AG09309 (cell line): ENCODE measurements around the gene CACHD1.

DNA sequence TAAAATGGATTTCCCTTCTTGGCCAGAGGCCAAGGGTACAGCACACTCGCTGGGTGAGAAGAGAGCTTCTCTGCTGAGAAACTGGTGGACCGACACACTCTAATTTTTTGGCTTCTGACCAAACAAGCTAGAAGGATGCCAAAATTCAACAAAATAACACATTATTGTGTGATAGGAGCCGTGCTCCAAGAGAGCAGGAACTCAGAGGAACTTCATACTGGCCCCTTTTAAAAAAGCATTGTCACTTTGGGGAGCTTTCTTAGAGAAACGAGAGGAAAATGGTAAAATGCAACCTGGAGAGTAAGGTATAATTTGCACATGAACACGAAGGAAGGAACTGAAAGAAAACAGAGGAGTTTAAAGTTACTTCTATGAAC lies 102.2 kb downstream of the NFIA start:
- RRBS: no CpG with 5 or more reads among the region's 5 CpGs

GRCh38 chr1:61241726-61242500 lies 159.6 kb downstream of the NFIA start:
- RRBS: no CpG with 5 or more reads among the region's 6 CpGs

DNA sequence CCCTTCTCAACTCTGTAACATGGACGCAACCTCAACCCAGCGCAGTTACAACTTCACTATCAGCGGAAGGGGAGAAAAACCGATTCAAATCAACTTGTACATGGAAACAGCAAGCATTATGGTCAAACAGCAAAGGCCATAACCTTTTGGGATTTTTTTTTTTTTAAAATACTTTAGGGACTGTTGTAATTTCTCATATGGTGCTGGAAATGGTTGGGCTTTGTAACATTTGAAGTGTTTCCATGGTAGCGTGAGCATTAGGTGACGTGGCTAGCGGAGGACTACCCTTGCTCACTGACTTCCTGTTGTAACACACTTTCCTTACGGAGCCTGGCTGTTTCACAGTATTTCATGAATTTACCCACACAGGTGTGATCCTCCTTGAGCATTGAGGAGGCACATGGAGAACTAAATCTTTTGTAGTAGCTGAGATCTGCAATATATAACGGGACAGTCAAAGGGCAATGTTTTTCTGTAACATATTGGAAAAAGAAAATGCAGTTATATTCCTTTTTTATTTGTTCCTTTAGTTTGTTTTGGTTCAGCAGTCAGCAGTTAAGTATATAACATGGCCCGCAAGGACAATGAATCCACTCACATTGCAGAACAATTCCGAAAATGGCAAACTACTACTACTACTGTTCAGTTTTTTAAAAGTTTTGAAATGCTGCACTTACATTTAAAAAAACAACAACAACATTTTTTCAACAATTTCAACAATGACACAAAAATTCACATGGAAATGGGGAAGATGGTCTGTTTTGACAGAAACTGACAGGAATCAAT lies 269.4 kb downstream of the TM2D1 start:
- RRBS: no CpG with 5 or more reads among the region's 11 CpGs

GRCh38 chr1:61606199-61607148 lies 118.5 kb downstream of the TM2D1 start:
- RRBS: no CpG with 5 or more reads among the region's 14 CpGs

DNA sequence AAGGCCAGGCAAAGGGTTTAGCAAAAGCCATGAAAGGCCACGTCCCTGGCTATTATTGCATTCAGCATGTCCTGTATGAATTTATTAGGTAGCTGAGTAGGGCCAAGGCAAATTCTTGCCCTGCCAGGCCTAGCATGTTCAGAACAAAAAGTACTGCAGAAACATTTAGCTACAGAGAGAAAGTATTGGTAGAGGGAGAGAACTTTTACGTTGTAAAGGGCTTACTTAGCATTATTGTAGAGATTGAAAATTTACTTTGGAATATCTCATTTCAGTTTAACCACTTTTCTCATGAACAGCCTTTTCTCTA lies 94.4 kb downstream of the PATJ start:
- RRBS: no CpG with 5 or more reads among the region's 2 CpGs

- RRBS: no CpG with 5 or more reads among the region's 9 CpGs
Observed at GRCh38 chr1:62336886-62337445, 17.7 kb upstream of the KANK4 start.

DNA sequence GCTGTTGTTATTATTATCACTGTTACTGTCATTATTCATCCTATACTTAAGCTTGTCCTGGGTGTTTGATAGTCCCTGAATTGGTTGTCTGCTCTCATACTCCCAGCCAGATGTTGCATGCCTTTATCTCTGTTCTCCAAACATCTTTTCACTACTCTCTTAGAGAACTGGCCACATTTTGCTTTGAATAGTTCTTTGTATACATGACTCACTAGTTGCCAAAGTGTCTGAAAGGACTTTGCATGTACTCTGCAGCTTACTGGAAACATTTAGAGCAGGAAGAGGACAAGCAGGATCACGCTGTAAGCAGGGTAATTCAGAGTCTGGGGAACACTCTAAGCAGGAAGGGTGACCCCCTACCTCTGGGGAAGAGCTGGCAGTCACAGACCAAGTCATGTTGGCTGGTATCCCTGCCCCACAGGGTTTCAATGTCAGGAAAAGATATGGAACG lies 2.2 kb upstream of the DOCK7 start:
- RRBS: no CpG with 5 or more reads among the region's 2 CpGs

GRCh38 chr1:63317381-63318243 lies 4.8 kb upstream of the FOXD3 start:
- RRBS: 5% methylated on average over 29 of the region's 58 CpGs

GRCh38 chr1:63323116-63323961 lies 972 bp downstream of the FOXD3 start:
- RRBS: 8% methylated on average over 41 of the region's 104 CpGs

DNA sequence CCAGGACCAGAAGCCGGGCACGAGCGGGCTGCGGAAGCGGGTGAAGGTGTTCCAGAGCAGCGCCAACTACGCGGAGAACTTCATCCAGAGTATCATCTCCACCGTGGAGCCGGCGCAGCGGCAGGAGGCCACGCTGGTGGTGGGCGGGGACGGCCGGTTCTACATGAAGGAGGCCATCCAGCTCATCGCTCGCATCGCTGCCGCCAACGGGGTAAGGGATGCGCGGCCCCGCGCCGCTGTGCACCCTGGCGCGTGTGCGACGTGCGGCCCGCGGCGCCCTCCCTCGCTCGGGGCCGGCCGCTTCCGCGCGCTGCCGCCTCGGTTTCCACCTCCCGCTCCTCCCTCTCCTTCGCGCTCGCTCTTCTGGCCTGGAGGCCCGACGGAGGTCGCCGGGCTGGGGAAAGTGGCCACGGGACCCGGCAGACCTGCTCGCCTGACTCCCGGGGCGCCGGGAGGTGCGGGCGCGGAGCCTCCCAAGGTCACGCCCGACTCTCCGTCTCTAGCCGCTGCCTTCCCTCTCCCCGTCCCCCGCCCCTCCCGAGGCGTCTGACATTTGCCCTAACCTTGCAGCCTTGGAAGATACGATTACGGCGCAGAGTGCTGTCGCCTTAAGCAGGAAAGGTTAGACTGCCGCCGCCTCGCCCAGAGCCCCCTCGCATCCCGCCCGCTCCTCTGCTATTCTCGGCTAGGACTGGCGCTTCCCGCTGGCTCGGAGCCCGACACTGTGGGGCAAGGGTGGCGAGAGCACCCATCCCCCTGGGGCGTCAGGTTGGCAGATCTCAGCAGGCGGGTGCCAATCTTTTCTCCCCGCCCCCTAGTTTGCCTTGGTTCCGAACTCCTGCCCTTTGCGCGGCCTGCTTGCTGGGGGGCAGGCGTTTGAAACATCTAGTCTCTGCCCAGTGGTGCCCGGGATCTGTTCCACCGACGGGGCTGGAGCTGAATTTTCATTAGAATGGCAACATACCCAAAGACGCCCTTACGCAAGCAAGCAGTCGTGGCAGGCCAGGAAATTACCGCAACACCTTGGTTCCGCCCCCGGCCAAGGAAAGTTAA lies 639 bp downstream of the PGM1 start:
- RRBS: 2% methylated on average over 25 of the region's 100 CpGs

- RRBS: no CpG with 5 or more reads among the region's 11 CpGs
Observed at GRCh38 chr1:63661925-63662645, 68.9 kb downstream of the PGM1 start.

DNA sequence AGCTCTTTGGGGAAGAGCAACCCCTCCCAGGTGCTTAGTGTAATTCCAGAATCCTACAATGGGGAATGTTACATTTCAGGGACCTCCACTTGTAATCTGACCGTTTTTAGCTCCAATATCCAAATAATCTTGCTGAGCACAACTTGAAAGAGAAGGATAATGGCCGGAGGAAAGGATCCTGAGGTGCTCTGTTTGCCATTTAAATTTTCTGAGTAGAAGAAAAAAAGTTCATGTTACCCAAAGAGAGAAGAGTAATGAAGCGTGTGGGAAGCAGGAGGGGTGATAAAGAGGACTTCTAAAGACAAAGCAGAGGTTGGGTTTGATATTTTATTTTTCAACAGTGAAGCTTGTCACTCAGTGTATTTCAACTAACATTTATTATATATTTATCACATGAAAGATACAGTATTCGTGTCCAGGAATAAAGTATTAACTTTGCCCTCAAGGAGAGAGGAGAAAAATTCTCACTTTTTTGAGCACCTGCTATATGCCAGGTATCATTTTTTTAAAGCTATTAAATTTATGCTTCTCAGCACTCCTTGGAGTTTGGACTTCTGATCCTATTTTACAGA lies 7.1 kb downstream of the ROR1 start:
- RRBS: no CpG with 5 or more reads among the region's 4 CpGs

- RRBS: no CpG with 5 or more reads among the region's 1 CpG
Observed at GRCh38 chr1:63820098-63820867, 46.5 kb downstream of the ROR1 start.

DNA sequence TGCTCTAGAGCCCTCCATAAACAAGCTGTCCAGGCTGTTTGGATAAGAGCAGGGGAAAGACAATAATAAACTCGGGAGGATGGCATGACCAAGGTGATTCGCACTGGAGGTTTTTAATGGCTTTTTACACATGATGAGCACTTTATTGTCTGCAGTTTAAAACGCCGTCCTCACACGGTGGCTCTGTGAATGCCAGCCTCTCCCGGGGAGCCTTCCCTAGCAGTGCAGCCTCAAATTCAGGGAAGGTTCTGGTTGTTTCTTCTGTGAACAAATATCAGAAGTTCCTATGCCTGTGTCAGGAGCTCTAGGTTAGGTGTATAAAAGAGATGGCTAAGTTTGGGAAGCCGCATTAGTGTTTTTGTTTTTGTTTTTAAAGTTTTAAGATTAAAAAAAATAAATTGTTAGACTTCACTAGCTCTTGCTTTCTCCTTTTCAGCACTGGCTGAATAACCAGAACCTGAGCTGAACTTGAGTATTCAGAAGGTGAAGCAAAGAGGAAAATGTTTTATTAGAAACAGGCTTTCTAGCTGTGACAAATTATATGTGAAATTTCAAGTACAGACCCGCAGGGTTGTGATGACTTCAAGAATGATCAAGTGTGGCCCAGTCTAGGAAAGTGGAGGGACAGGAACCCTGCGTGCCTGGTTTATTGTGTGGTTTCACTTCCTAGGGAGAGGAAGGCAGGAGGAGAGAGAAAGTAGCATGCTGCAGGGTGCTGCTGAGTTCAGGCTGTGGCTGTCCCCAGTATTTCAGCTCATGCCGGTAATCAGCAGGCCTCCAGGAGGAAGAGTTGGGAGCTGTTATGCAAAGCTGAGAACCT lies 140.1 kb downstream of the ROR1 start:
- RRBS: no CpG with 5 or more reads among the region's 10 CpGs

DNA sequence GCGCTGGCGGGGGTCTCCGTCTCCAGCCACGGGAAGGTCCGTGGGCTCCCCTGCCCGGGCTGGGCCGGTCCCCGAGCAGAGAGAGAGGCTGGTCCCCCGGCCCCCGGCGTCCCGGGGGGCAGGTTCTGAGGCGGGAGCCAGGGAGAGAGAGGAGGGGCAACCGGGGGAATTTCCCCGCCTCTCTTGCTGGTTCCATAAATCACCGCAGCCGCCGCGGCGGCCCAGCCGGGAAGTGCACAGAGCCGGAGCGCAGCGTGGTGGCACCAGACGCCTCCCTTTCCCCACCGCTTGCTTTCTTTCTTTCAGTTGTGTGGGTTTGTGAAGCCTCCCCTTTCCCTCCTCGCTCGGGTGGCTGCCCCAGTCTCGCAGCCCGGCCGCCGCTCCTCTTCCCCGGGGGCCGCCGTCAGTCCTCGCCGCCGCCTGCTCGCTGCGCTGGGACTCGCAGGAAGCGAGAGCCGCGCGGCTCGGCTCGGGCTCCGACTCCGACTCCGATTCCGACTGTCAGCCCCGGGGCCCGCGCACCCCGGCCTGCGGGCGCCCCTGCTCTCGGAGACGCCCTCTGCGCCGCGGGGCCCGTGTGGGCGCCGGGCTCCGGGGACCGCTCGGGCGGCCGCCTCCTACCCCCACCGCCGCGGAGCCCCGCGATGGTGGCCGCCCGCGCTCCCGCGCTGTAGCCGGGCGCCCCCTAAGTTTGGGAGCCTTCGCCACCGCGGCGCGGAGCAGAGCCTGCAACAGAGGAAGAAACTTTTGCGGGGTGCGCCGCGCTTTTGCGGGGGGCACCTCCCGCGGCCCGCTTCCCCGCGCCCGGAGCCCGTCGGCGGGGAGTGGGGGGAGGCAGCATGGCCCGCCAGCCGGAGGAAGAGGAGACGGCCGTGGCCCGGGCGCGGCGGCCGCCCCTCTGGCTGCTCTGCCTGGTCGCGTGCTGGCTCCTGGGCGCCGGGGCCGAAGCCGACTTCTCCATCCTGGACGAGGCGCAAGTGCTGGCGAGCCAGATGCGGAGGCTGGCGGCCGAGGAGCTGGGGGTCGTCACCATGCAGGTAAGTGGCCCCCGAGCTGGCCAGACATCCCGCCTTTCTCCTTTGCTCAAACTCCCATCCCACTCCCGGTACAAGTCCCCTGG lies at the start of gene CACHD1:
TSS of gene CACHD1 (plus strand) at position 224 of the 1,120 bp plus-strand sequence.
- RRBS: 3% methylated on average over 52 of the region's 126 CpGs

GRCh38 chr1:64606868-64607756 lies 137.2 kb downstream of the CACHD1 start:
- RRBS: no CpG with 5 or more reads among the region's 3 CpGs

DNA sequence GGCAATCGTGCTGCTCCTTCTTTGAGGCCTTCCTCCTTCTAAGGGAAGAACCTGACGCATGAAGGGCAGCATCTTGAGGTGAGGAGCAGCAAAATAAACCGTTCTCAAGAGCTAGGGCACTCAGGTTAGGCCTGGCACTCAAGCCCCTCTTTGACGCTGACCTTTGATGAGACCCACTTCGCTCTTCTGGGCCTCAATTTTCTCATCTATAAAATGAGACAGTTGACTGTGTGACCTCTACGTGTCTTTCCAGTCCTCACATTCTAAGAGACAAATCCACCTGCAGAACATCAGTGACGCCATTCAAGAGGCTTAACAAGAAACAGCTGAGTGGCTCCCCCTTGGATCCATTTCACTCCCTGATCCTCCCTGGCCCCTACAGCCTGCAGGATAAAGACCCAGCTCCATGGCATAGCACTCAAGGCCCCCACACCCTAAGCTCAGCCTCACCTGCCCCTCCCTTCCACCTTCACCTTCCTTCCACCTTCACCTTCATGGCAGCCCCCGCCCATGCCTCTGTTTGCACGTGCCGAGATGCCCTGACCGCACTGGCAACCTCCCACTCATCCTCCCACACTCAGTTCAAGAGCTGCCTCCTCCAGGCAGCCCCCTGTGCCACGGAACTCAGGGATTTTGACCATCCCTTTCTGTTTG lies 109.6 kb downstream of the RAVER2 start:
- RRBS: no CpG with 5 or more reads among the region's 12 CpGs

DNA sequence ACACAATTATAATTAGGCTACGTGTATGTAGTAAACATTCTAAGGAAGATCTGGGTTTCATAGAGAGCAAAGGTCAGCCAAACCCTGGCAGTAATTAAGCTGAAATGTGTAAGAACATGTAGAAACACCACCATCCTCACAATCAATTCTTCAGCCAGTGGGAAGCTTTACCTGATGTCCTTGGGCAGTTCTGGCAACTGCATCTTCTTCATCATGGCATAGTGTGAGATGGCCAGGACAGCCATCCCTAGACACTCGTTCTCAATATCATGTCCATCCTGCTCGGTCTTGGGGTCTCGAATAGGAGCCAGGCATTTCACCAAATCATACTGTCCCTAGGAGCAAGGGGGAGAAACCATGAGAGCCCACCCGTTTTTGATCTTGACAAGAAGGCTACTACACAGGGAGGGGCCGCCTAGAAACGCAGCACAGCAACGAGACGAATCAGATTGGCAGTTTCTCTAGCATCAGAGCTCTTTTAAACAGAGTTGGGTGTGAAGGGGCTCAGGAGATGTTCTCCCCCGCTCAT lies 97.1 kb downstream of the JAK1 start:
- RRBS: no CpG with 5 or more reads among the region's 10 CpGs

GRCh38 chr1:64894795-64895160 lies 71.6 kb downstream of the JAK1 start:
- RRBS: no CpG with 5 or more reads among the region's 4 CpGs

DNA sequence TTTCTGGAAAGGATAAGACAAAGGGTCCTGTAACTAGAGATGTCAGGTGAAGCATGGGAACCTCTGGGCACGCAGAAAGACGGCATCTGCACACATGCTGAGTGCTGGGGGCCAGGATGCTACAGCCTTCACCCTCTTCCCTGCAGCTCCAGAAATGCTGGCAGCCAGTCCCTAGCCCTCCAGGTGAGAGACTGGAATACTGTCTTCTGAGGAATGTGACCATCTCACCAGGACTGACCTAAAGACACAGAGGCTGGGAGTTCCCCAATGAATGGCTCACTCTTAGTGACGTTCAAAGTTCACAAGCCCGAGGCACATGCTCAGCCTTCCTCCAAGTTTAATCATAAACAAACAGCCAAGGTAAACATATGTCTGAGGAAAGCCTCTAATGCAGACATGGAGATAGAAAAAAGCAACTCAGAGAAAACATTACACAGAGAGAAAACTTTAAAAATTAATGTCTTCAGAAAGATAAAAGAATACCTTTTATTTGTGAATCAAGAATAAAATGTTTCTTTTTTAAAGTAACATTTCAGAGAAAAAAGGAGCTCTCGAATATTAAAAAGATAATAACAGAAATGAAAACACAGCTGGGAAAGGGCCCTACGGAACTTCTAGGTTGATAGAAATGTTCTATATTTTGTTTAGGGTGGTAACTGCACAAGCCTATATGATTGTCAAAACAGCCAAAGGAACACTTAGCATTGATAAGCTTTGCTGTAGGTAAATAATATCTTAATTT lies 50.4 kb downstream of the JAK1 start:
- RRBS: no CpG with 5 or more reads among the region's 6 CpGs